Cardiac atrium fibroblast (primary cell): ENCODE results near the genes EVI5 and ABCA4.

DNA sequence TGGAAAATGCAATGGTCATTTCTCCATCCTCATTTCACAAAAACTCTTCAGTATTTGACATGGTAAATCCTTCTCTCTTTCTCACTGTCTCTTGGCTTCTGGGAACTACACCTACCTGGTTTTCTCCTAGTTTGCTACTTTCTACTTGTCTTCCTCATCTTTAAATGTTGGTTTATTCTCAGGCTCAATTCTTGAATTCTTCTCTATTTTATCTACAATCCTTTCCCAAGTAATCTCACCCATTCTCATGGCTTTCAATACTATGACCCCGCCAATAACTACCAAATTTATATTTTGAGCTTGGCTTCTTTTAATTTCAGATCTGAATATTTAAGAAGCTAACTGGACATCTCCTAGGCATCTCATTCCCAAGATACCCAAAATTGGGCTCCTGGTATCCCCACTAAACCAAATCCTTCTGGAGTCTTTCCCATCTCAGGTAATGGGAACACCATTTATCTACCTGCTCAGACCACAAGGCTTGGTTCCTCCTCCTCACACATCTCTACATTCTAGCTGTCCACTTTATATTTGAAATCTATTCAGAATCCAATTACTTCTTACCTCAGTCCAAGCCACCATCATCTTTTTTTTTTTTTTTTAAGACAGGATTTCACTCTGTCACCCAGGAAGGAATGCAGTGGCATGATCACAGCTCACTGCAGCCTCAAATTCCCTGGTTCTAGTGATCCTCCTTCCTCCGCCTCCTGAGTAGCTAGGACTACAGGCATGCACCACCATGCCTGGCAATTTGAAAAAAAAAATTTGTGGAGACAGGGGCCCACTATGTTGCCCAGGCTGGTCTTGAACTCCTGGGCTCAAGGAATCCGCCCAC, 113.5 kb downstream of the EVI5 start:
- RAMPAGE, long total RNA, result no peak

DNA sequence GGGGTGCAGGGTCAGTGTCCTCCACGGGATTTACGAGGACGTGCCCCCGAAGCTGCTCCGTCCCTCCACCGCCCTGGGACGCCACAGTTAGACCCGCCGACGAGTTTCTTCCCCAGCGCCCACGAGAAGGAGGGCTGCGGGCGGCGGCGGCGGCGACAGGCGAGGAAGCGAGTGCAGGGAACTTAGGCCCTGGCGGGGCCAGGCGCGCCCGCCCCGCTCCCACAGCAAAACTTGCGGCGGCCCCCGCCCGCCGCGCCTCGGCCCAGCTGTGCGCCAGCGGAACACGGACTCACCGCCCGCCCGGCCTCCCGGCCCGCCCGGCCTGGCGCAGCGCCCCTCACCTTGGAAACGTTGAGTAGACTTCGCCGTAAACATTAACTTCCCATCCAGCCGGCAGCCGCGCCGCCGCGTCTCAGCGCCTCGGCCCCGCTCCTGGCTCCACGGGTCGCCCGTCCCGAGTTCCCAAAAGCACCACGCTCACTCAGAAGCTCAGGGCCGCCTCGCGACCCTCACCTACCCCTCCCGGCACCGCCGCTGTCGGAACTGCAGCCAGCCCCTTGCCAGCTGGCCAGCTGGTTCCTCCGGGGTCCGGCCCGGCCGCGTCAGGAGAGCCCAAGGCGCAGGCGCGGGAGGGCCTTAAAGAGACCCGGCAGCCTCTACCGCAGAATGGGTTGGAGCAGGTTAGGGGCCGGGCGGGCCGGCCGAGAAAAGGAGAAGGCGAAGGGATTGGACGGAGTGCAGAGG, at the start of gene EVI5:
Gene EVI5 (minus strand): TSS at position 614 of the 744 bp plus-strand sequence.
- RAMPAGE, long total RNA, result no peak

GRCh38 chr1:92841428-92842357, 9.9 kb downstream of the RPL5 start:
- RAMPAGE, long total RNA, result no peak

DNA sequence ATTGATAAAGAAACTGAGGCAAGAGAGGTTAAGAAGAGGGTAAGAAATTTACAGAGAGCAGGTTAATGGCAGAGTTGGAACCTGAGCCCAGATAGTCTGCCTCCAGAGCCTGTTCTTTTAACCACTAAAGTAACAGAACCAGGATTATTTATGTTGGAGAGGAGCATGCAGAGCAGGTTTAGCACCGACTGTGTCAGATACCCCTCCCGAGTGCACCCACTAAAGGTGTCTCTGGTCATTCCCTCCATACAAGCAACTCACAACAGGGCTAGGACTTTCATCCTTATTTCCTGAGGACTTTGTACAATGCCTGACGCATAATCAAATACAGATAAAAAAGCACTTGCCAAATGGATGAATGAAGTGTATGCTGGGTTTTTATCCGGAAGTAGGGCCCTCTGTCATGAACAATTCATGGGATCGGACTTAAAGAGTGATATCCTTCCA, 25.9 kb downstream of the RPL5 start:
- RAMPAGE, long total RNA, result no peak

DNA sequence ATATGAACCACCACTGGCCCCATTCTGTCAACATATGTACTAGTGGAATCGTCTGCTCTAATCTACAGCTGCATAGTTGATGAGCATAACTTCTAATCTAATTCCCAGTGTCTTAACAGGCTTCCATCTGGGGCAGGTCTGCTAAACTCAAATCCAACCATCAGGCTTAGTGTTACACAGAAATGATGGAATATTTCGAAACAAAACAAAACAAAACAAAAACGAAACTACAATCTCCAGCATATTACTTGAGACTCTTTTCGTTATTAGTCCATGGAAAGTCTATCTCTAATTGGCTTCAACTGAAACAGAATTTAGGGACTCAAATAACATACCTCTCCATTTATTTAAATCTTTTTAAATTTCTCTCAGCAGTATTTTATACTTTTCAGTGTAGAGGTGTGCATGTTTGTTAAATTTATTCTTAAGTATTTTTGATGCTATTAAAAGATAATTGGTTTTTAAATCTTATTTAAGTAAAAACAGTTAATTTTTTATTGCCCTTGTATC, 37.5 kb downstream of the DIPK1A start:
- RAMPAGE, long total RNA, result no peak

GRCh38 chr1:92950825-92951738, 10.2 kb downstream of the DIPK1A start:
- RAMPAGE, long total RNA, result no peak

GRCh38 chr1:93078963-93079175, 214 bp upstream of the MTF2 start:
- RAMPAGE, long total RNA, result no peak

DNA sequence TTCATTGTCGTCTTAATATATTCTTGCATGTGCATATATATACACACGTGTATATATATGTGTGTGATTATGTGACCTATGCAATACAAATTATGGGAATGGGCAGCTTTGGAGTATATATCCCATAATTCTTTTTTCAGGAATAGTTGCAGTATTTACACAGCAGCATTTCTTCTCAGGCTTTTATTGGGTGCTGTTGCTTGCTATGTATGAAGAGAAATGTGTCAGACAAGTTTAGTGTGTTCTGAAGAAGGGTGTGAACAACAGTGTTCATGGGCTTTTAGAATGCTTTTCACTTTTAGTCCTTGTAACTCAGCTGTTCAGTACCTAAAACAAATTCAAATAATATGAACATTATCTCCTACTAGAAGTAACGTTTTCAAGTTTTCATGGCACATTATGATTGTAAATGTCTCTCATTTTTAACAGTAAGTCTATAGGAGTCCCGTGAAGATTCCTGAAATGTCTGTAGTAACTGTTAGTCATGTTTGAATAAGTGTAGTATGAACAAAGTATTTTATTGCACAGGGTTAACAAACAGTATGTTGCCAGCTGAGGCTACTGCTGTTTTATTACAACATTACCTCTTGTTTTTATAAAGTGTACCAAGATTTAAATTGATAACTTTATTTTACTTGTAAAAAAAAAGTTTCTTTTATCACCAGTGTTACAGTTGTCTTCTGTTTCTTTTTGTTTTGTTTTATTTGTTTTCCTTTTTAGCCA, 42.5 kb downstream of the TMED5 start:
- RAMPAGE, long total RNA, result no peak

- RAMPAGE, long total RNA, result no peak
These were observed 32.1 kb downstream of the TMED5 start for GRCh38 chr1:93147794-93148830.

DNA sequence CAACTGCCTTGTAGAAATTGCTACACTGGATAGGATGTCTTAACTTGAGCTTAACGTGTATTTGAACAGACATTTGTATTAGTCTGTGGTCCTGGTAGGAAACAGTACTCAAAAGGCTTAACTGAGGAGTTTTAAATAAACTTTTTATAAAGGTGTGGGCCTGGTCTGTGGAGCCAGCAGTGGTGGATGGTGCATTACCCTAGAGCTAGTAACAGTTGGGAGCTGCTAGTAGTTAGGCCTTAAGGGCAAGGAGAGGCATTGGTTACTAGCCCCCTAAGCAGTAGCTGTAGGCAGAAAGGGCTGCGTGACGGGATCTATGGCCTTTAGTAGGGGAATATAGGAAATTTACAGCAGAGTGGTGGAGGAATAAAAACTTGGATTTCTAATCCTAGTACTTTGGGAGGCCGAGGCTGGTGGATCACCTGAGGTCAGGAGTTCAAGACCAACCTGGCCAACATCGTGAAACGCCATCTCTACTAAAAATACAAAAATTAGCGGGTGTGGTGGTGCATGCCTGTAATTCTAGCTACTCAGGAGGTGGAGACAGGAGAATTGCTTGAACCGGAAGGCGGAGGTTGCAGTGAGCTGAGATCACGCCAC, 25.8 kb downstream of the FNBP1L start:
- RAMPAGE, long total RNA, result no peak

- RAMPAGE, long total RNA, result no peak
These were observed 93.5 kb downstream of the BCAR3 start for GRCh38 chr1:93587934-93588728.

GRCh38 chr1:93768842-93769362, 87.3 kb upstream of the BCAR3 start:
- RAMPAGE, long total RNA, result no peak

DNA sequence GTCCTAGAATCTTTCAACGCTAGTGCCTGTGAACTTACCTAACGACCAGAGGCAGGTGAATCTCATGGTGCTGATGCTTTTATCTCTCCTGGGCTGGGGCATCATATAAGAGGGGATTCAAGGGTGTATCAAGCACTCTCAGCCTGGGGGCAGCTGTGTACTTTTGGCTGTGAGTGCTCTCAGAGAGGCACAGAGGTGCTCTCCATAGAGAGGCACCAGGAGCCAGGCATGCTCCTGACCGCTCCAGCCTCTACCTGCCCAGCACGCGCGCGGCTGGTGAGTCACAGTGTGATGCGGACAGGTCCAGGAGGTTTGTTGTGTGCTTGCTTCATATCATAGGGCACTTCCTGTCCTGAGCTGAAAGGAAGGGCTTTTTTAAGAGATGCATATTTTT, 93.5 kb upstream of the BCAR3 start:
- RAMPAGE, long total RNA, result no peak

DNA sequence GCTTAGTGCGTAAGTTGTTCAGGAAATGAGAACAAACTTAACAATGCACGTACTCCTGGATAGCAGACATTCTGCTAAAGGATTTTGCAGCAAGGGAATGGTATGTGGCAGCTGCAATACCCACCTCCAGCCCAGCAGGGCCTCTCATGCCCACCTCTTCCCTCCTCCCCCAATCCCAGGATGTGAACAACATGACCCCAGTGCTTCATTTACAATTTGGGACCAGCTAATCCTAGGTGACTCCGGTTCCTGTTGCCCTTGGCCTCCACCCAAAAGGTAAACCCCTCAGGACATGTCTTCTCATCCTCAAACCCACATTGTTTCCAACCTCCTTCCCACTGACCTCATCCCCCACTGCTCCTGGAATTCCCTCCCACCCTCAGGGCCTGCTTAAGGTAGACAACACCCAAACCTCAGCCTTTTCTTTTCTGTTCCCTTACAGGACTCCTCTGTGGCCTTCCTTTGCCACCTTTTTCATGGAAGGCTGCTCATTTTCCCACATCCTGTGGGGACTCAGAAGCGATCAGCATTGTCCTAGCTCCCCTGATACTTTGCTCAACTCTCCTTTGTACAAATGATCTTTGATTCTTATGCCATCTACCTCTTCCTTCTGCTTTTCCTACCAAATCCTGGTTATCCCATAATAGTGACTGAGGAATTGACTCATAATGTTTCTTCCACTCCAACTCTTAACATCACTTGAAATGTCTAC, 98.2 kb upstream of the BCAR3 start:
- RAMPAGE, long total RNA, result no peak

DNA sequence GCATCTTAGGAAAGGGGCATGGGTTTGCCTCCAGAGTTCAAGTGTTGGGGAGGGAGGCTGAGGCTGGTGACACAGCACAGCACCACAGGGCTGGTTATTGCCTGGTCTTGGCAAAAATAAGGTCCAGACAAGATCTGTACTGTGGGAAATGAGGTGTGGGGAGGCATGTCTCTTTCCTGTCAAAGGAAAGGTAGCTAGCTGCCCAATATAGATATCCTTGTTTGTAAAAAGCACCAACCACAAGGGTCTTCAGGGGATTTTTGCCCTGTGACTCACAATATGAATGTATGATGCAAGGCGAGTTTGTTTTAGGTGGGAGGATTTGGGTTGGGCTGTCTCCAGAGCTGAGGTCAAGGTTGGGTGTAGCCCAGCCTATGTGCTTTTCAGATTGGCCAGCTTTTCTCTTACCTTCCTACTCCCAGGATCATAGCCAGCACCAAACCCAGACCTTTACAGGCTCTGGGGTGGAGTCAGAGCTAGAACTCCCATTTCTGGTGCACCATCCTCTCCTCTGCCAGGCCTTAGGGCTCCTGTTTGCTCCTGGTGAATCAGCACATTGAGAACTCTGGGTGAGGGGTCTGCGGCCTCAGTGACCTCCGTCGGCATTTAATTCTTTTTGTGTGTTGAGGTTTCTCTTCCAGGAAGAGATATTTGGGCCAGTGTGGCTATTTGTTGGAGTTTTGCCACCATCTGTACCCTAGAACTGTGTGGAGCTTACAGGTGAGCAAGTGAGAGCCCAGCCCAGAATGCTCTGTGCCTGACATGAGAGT, 55.5 kb upstream of the GCLM start:
- RAMPAGE, long total RNA, result no peak

GRCh38 chr1:94017448-94017987, 103.4 kb downstream of the ABCA4 start:
- RAMPAGE, long total RNA, result no peak

- RAMPAGE, long total RNA, result no peak
These were observed 82.5 kb downstream of the ABCA4 start for GRCh38 chr1:94038299-94038958.

- RAMPAGE, long total RNA, result no peak
These were observed 81.0 kb downstream of the ABCA4 start for GRCh38 chr1:94039936-94040413.

DNA sequence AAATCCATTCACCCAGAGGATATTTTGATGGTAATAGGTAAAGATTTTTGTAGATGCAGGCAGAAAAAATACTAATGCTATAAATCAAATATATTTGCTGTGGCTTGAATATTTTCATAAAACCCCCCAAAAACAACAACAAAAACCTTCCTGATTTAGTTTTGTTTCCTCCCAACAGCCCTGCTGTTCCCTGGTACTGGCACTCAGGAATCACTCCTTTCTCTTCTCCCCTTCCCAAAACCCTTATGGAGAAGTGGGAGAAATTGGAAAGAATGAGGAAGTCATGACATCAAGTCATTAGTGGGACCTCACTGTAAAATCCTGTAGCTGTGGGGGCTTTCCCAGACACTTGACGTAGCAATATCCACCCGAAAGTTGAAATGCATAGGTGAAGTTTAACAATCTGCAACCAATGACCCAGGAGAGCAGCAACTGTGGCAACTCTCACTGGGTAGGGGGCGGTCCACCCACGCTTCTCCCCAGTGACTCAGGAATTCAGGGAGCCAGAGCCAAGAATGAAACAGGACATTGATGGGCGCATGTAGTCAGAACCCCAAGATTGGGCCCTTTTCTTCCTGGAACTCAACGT, 27.0 kb downstream of the ABCA4 start:
- RAMPAGE, long total RNA, result no peak

- RAMPAGE, long total RNA, result no peak
These were observed at the start of gene ABCA4 for GRCh38 chr1:94120958-94121157. TSS of gene ABCA4 (minus strand) at chr1:94121148.